Neural cell (in vitro differentiated cells): ENCODE measurements around a stretch of chr2.

- RAMPAGE, long total RNA, result no peak
These were observed 33.1 kb downstream of the FMNL2 start for GRCh38 chr2:152367967-152368622.

DNA sequence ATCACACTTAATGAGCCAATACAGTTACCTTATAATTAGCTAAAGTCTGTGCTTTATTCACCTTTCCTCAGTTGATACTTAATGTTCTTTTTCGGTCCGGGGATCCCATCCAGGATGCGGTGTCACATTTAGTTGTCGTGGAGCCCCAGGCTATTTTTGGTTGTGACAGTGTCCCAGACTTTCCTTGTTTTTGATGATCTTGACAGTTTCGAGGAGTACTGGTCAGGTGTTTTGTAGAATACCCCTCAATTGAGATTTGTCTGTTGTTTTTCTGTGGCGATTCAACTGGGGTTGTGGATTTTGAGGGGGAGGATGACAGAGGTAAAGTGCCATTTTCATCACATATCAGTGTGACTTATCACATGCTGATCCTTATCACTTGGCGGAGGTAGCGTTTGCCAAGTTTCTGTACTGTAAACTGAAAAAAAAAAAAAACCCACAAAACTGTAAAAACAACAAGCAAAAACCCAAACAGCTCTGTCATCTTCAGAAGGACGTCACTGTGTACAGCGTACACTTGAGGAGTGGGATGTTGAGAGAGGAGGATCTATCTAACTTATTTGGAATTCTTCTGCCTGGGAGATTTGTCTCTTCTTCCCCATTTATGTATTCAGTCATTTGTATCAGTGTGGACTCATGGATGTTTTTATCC is 68.0 kb downstream of the FMNL2 start:
- RAMPAGE, long total RNA, result no peak

- RAMPAGE, long total RNA, result no peak
These were observed 70.2 kb downstream of the FMNL2 start for GRCh38 chr2:152405097-152405678.

GRCh38 chr2:152505405-152506079 is 170.6 kb downstream of the FMNL2 start:
- RAMPAGE, long total RNA, result no peak

DNA sequence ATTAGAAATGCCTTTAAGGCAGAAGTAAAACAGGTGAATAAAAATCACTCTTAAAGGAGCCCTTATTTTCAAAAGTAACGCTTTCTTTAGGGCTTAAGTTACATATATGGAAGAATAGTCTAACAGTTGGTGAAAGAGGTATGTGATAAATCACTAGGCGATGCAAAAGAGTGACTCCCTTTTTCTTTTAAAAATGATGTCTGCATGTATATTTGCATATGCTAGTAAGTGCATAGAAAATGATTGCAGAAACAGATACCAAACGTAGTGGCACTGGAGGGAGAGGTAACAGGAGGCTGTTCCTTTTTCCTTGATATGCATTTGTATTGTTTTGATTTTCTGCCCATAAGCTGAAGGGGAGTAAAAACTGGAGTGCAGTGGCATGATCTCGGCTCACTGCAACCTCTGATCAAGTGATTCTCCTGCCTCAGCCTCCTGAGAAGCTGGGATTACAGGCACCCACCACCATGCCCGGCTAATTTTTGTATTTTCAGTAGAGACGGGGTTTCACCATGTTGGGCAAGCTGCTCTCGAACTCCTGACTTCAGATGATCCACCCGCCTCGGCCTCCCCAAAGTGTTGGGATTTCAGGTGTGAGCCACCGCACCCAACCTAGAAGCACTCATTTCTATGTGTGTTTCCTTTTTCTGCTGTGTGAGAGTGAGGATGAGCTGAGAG is 158.1 kb downstream of the PRPF40A start:
- RAMPAGE, long total RNA, result no peak

DNA sequence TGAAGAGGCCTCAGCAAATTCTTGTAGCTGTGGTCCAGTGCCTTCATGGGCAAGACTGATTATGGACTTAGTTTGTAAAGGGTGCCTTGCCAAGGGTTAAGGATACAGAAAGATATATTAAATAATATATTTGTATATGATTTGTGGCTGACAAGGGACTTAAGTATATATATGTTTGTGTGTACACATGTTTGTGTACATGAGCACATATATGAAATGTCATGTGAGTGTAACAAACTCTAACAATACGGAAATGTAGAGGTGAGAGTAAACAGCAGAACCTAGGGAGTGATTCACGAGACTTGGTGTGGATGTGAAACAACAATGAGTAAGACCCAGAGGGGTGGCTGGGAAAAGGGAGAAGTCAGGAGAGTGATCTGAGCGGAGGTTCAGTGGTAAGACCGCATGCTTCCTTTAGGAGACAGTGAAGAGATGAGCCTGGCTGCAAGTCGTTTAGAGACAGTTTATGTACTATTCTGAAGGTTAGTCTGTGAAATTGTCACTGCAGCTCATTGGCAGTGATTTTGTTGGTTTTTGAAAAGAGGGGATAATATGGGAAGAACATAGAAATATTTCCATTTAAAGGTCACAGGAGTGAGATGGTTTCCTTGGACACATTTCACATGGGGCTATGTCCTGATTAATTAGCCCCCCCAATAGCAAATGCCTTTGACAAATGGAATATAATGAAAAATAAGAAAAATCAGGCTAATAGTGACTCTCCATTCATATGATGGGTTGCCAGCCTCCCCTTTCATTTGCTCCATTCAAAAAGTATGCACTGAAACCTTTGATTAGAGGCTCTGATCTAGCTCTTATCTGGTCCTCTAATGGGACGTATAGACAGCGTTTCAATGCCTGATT is 150.5 kb downstream of the PRPF40A start:
- RAMPAGE, long total RNA, result no peak

DNA sequence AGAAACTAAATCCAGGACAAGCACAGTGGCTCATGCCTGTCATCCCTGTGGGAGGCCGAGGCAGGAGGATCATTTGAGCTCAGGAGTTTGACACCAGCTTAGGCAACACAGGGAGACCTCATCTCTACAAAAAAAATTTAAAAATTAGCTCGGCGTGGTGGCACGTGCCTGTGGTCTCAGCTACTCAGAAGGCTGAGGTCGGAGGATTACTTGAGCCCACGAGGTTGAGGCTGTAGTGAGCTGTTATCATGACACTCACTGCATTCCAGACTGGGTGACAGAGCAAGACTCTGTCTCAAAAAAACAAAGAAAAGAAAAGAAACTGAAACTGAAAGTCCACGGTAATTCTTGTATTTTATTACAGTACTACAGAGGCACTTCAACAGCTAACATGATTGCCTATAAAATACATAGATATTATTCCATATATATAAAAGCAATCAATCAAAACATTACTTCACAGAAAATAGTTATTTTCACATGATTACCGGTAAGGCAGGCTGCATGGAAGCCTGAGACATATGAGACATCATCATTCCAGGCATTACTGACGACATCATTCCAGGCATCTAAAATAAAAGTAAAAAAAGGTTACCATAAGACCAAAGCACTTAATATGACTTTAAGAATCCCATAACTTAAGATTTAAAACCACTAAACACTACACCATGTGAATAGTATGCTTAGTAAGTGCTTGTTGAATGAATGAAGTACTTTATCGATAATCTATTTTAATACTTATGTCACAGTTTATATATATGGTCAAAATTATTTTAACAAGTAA is 23.0 kb downstream of the PRPF40A start:
- RAMPAGE, long total RNA, result no peak

GRCh38 chr2:154206714-154206952 is 334.9 kb downstream of the GALNT13 start:
- RAMPAGE, long total RNA, result no peak

DNA sequence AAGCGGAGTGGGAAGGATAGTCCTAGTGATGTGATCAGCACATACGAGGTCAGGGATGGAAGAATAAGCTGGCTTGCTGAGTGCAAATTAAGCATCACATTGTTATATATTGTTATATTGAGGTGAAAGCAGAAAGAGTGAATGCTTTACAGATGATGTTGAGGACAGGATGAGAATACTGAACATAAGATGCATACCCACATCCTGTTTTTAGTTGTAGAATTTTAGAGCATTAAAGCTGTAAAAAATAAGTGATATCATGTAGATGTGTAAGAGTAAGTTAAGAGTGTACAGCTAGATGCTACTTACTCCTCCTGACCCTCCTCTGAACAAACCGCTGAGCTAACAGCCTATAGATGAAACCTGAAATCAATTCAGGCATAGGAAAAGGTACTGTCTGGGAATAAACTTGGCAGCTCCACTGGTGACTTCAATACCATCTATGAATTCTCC is 271.0 kb upstream of the KCNJ3 start:
- RAMPAGE, long total RNA, result no peak

DNA sequence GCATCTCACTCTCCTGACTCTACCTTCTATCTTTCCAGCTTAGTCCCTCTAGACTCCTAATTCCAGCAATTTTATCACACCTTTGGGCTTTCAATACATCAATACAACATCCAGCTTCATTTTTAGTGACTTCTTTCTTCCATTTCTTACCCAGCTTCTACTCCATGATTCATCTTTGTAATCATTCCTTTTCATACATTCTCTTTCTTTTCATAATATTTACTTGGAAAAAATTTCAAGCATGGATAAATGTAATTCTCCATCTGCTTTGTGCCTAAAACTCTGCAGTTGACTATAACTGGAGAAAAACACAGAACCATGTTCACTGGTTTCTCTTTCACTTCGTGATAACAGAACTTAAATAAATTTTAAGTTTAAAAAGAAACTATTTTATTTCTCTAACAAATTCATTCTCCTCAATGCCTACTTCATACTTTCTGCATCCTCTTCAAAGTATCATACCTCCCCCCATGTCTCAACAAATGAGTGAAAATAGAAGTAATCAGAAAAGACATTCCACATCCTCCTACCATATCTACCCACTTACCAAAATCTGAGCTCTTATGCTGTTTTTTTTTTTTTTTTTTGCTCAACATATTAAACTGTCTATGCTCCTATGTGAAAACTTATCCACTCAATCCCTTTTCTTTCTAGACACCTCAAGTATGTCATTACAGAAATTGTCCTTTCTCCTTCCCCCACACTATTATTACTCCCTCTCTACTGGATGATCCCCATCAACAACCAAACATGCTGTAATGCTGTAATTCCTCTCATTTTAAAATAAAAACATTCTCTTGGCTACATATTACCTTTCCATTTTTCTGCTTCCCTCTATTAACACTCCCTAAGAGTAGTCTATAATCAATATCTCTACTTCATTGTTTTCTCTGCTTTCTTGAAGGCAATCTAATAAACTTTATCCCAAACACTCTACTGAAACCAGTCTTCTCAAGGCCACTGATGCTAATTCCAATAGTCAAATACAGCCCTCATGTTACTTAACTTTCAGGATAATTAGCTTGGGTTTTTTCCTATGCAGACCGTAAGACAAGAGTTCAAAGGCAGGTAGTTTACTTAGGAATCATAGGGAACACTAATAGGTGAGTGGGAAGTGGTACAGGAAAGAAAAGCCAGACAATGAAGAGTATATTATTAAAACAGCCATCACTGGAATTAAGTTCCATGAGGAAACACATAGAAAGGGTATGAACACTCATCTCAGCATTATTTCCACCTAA is 240.7 kb downstream of the NR4A2 start:
- RAMPAGE, long total RNA, result no peak

DNA sequence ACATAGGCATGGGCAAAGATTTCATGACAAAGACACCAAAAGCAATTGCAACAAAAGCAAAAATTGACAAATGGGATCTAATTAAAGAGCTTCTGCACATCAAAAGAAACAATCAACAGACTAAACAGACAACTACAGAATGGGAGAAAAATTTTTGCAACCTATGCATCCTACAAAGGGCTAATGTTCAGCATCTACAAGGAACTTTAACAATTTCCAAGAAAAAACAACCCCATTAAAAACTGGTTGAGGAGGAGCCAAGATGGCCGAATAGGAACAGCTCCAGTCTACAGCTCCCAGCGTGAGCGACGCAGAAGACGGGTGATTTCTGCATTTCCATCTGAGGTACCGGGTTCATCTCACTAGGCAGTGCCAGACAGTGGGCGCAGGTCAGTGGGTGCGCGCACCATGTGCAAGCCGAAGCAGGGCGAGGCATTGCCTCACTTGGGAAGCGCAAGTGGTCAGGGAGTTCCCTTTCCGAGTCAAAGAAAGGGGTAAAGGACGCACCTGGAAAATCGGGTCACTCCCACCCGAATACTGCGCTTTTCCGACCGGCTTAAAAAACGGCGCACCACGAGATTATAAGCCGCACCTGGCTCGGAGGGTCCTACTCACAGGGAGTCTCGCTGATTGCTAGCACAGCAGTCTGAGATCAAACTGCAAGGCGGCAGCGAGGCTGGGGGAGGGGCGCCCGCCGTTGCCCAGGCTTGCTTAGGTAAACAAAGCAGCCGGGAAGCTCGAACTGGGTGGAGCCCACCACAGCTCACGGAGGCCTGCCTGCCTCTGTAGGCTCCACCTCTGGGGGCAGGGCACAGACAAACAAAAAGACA is 78.0 kb downstream of the NR4A2 start:
- RAMPAGE, long total RNA, result no peak

DNA sequence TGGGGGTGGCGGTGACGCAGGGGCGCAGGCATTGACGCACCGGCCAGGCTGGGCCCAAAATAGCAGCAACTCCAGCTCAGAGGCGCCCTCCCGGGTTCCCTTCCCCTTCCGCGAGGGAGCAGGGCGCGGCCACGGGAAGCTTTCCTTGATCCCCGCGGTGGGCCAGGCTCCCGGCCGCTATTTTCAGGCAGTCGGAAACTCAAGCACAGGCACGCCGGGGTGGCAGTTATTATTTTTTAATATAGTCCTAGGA is 2.1 kb upstream of the NR4A2 start:
- RAMPAGE, long total RNA, result no peak

- RAMPAGE, long total RNA, result no peak
These were observed 2.4 kb upstream of the NR4A2 start for GRCh38 chr2:156334962-156335315.

- RAMPAGE, long total RNA, result no peak
These were observed 1.1 kb downstream of the GPD2 start for GRCh38 chr2:156437245-156437677.

DNA sequence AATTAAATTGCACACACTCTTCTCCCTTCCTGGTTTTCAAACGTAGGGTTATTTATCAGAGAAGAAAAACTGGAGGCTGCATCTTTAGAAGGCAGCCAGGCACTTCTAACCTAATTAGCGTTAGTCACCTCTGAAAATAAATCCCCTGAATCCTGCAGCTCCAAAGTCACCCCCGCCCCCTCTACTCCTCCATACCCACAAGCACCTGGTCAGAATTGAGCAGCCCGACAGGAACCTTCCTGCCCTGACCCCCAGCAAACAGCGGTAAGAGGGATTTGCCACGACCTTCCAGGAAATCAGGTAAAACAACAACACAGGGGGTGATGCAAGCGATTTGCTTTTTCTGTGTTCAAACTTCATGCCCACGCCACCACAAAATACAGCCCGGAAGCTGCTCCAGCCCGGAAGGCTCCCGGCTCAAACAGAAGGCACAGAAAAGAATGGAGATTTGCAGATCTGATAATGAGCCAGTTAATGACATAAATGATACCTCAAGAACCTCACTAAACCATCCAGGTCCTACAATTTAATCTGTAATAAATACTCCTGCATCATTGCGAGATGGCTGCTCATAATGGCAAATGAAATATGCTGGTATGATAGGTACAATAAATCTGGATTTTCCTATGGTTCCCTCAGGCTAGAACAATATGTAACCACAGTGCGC is 367.1 kb downstream of the GPD2 start:
- RAMPAGE, long total RNA, result no peak

- RAMPAGE, long total RNA, result no peak
These were observed 364.8 kb upstream of the GALNT5 start for GRCh38 chr2:156892505-156893293.

- RAMPAGE, long total RNA, result no peak
These were observed 42.8 kb upstream of the ERMN start for GRCh38 chr2:157368429-157368737.

GRCh38 chr2:157430239-157431016 is 13.5 kb downstream of the CYTIP start:
- RAMPAGE, long total RNA, result no peak

- RAMPAGE, long total RNA, result no peak
These were observed 1.3 kb downstream of the CYTIP start for GRCh38 chr2:157442661-157442947.

DNA sequence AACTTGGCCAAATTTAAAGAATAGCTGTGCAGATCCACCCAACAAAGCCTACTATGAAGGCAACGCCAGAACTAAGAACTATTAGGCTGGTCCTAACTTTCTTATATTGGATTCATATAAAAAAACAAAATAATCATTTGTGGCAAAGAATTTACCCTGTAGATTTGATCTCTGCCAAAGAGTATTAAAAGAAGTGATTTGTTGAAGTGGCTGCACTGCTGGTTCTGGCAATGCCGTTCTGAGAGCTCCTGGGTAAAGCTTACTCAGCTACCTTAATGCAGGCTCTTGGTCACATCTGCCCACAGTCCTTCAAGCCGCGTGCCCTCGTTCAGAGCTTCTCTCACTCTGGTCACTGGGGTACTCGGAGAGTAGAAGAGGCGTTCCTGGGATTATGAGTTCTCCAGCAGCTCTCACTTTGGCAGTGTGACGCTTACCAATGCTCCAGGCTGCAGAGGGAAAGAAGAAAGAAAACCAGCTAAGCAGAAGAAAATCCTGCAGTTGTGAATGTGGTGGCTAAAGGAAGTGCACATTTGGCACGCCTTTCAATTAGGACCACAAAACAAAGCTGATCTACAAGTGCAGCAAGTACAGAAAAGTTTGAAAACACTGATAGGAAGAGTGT is 57.9 kb downstream of the ACVR1 start:
- RAMPAGE, long total RNA, result no peak